Measurements from ENCODE around the gene ZNRF4.

DNA sequence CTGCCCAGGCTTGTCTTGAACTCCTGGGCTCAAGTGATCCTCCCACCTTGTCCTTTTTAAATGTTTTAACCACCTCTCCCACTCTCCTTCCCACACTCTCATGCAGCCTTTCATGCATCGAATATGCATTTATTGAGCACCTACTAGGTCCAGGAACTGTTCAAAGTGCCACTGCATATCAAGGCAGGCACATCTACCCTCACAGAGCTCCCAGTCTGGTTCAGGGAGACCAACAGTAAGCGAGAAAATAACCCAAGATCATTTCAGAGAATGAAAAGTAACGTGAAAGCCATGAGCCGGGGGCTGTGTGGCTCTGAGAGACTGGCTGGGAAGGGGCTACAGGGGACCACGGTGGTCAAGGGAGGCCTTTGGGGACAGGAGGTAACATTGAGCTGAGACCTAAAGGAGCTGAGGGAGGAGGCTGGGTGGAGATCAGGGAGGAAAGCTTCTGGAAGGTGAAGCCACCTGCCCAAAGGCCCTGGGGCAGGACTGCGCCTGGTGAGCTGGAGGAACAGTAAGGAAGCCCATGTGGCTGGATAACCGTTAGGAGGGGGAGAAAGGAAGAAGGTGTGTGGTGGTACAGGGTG, 997 bp downstream of the TICAM1 start:
- RRBS, 2 experiments: no CpG with 5 or more reads among the region's 7 CpGs

- RRBS, 2 experiments: no CpG with 5 or more reads among the region's 17 CpGs
Measured at GRCh38 chr19:4866682-4867291, 680 bp downstream of the PLIN3 start.

DNA sequence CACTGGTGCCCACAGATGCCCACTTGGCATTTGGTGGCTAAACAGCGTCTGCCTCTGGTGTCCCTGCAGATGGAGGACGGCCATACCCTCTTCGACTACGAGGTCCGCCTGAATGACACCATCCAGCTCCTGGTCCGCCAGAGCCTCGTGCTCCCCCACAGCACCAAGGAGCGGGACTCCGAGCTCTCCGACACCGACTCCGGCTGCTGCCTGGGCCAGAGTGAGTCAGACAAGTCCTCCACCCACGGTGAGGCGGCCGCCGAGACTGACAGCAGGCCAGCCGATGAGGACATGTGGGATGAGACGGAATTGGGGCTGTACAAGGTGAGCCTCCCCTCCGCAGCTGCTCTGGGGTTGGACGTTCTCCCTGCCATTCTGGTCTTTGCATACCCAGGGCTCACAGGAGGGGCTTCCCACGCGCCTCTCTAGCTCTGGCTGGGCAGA, 19.9 kb downstream of the UHRF1 start:
- RRBS, 2 experiments: no CpG with 5 or more reads among the region's 22 CpGs

- RRBS, 2 experiments: no CpG with 5 or more reads among the region's 6 CpGs
Measured at GRCh38 chr19:4968015-4968360, 925 bp upstream of the KDM4B start.

- RRBS, 2 experiments: no CpG with 5 or more reads among the region's 28 CpGs
Measured at GRCh38 chr19:4976182-4976992, 7.5 kb downstream of the KDM4B start.

GRCh38 chr19:5074655-5075440, 105.9 kb downstream of the KDM4B start:
- RRBS, 2 experiments: 88 to 89% methylated on average over 9 of the region's 39 CpGs

DNA sequence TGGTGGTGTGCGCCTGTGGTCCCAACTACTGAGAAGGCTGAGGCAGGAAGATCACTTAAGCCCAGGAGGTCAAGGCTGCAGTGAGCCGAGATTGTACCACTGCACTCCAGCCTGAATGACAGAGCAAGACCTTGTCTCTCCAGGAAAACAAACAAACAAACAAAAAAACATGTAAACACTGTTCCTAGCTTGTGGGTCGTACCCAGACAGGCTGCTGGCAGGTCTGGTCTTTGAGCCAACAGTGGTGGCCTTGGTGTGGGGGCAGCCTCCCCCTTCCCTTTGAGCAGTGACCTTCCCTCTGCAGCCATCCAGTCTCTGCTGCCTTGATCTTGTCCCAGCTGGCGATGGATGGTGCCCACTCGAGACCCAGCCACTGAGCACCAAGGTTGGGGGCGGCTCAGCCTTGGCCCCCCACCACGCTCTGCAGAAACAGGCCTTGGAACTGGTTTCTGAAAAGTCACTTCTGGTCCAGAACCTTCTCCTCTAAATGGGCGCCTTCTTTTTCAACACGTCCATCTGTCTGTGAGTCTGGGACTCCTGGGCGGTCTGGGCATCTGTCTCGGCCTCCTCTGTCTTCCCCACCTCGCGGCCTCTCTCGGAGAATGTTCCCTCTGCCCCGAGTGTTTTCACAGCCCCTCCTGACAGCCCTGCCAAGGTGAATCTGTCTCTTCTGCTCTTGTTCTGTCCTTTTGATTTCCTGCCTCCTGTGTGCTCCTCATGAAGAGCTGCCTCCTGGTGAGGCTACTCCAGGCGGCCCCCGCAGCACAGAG, 143.4 kb downstream of the KDM4B start:
- RRBS, 2 experiments: no CpG with 5 or more reads among the region's 17 CpGs

- RRBS, 2 experiments: 91 to 93% methylated on average over 1 of the region's 11 CpGs
Measured at GRCh38 chr19:5126781-5127198, 157.9 kb downstream of the KDM4B start.

DNA sequence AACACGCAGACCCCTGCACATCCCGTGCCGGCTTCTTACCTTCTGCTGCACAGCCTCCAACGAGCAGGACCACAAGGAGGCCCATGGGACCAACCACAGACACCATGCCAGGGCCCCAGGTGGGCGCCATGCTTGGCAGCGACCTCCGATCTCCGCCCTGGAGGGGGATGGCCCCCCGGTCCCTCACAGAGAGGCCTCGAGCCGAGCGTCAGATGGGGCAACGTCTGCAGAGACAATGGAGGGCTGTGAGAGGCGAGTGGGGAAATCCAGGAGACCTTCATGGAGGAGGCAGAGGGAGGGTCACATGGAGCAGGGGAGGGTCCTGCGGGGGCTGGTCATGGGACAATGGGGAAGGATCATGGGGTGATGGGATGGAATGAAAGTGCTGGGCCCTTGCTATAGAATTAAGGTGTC, 54.6 kb downstream of the PTPRS start:
- RRBS, 2 experiments: no CpG with 5 or more reads among the region's 15 CpGs

DNA sequence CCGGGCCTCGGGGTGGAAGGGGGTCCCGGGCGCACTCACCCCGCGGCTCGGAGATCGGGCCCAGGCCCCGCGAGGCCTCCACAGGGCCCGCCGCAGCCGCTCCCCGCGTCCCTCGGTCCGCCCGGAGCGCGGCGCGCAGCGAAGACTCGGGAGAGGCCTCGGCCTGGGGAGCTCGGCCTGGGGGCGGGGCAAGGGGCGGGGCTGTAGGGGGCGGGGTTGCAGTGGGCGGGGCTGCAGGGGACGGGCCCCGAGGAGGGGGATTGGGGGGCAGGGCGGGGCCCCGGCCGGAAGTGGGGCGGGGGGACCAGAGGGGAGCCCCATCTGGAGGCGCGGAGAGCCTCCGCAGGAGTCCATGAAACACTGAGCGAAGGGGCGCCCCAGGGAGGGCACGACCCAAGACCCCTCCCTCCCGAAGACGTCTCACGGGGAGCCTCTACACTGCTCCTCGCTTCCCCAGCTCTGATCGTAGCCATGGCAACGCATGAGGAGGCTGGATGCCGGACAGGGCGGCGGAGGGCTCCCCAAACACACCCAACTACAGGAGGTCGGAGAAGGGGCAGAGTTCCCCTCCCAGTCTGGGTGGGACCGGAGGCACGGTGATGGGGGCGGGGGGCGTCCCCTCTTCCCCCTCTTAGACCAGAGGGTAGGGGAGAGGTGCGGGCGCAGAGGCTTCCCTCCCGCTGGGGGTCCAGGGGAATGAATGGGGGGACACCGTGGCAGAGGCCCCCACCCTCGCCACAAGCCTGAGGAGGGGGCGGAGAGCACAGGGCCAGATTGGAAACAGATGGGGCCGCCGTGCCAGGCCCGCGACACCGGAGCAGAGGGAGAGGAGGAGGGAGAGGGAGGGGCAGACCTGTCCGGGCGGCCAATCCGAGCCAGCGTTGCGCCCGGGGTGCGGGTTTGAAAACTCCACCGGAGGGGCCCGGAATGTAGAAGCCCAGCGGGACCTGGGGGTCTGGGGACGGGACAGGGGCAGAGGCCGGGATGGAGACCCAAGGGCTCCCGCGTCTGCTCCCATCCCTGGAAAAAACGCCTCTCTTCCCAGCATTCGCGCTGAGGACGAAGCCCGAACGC, 47.2 kb downstream of the PTPRS start:
- RRBS, 2 experiments: 3 to 6% methylated on average over 22 to 23 of the region's 87 CpGs

DNA sequence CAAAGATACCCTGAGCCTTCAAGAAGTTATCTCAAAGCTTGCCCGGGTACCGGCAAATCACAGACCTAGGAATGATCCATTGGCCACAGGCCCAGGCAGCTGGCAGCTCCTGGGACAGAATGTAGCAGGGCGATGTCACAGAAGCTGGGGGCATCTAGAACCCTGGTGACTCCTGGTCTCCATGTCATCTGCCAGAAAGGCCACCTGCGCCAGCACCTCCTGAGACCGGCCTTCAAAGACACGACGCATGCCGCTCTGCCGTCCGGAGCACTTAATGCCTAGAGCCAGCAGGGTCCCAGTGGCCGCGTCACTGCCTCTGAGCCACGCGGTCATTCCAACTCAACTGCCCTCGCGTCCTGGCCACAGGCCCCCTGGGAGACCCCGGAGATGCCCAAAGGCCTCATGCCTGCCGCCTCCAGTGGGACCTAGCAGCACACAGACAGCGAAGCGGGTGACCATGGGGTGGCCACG, at the start of gene ZNRF4:
ZNRF4 (plus strand) TSS at position 173 of the 471 bp plus-strand sequence.
- RRBS, 2 experiments: 78% methylated on average over 6 to 13 of the region's 21 CpGs

GRCh38 chr19:5613376-5613953, 9.1 kb downstream of the SAFB2 start:
- RRBS, 2 experiments: no CpG with 5 or more reads among the region's 12 CpGs

DNA sequence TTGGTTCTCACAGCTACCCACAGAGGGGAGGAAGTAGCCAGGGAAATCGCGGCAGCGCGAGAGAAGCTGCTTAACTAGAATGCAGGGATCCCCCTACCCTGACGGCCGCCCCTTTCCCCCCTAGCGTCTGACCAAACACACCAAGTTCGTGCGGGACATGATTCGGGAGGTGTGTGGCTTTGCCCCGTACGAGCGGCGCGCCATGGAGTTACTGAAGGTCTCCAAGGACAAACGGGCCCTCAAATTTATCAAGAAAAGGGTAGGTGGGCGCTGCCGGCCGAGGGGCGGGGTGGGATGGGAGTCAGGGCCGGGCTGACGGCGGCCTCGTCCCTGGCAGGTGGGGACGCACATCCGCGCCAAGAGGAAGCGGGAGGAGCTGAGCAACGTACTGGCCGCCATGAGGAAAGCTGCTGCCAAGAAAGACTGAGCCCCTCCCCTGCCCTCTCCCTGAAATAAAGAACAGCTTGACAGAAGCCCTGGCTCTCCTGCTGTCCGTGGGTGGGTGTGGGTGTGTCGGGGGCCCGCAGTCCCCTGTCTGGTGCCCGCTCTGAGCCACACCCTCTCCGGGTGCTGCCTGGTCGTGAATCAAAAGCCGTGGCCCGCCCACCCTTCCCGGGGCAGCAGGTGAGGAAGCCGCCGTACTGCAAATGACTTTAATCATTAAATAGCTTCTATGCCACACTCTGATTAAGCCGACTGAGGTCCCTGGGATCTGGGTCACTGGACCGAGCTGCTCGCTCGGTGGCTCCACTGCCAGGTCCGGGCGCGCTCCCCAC, 1.3 kb downstream of the RPL36 start:
- RRBS, 2 experiments: 3 to 14% methylated on average over 8 of the region's 48 CpGs

- RRBS, 2 experiments: under 1 to 6% methylated on average over 14 to 21 of the region's 70 CpGs
Measured at GRCh38 chr19:5718989-5720038, 632 bp downstream of the LONP1 start.

DNA sequence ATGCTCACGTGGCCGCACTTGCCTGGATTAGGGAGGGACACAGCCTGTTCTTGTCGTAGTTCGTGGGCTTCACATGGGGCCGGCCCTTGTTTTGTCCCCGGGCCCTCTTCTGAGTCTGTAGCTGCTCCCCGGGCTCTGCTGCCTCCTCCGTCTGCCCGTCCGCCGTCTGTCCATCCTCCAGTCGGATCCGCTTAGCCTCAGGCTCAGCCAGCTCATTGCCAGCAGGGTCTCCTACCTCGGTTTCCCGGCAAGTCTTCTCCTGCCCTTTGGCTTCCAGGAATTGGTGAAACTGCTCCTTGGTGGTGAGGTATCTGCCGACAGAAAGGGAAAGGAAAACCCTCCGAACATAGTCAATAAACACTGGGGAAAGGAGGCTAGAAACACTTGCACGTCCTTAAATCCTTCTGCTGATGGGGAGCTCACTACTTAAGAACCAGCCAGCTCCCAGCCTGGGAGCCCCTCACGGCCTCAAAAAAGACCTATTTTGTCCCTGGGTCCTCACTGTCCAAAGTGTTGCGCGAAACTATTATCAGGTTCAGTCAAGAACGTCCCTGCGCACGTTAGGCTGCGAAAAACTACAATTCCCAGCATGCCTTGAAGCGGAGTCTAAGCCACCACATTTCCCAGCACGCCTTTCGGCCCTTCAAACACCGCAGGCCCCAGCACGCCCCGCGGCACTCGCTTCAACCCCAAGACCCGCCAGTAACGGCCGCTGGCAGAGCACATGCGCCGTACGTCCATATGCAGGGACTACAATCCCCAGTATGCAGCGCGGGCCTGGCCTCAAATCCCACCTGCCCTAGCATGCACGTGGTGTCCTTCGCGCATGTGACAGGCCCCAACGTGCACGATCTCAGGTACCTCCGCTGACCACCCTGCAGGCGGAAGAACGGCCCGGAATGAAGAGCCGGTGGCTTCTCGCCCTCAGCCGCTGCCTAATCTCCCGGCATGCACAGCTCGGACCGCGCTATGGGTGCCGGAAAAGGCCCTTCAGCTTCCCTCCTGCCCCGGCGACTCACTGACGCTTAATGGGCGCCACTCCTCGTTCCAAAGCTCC, 610 bp downstream of the DUS3L start:
- RRBS, 2 experiments: 5 to 23% methylated on average over 7 to 20 of the region's 63 CpGs

DNA sequence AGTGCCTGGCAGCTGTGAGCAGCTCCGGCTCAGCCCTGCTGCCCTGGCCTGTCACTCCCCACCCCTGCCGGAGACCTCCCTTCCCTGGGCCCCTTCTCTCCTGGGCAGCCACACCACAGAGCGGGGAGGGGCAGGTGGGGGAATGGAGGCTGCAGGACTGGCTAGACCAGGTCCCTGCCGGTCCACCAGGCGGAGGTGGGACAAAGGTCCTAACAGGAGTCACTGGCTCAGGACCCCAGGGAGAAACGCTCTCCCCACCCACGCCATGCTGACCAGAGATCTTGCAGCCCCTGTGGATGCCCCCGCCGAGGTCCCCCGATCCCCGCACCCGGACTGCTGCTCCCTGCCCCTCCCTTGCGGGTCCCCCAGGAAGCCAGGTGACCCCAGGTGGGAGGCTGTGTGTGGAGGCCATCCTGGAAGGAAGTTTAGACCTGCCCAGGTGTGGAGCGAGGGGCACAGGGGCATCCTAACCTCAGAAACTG, 1.3 kb downstream of the CAPS start:
- RRBS, 2 experiments: 82 to 90% methylated on average over 2 to 3 of the region's 14 CpGs

- RRBS, 2 experiments: no CpG with 5 or more reads among the region's 7 CpGs
Measured at GRCh38 chr19:5923687-5923999, 9.6 kb downstream of the CAPS start.

GRCh38 chr19:5940816-5941222, 26.8 kb downstream of the CAPS start:
- RRBS, 2 experiments: no CpG with 5 or more reads among the region's 12 CpGs

DNA sequence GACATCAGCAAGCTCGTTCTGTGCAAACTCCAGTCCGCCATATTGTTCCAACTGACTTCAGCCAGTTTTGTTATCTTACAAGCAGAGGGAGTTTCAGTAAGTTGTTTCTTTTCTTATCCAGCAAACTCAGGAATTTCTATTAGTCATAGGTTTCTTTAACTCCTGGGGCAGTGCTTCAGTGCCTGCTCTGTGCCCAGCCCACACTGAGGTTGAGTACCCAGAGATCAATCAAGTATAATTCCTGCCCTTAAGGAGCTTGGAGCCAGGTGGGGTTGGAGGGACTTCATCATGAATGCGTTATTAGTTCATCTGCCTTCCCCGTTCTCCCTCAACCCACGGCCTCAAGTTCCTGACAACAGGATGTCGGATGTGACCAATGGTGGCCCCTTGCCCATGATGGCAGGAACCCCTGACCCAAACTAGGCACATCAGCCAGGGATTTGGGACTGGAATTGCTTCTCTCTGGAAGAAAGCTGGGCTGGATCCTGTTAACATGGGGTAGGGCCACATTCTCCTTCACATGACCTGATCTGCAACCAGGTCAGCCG, 7.6 kb upstream of the RANBP3 start:
- RRBS, 2 experiments: no CpG with 5 or more reads among the region's 7 CpGs

GRCh38 chr19:5993410-5994790, 16.0 kb upstream of the RANBP3 start:
- RRBS, 2 experiments: 61 to 65% methylated on average over 6 of the region's 48 CpGs